Brain (tissue), 1 donor: Measurements from ENCODE around the genes HOMER3, SUGP1, MAU2, ZNF682 and ZNF90.

DNA sequence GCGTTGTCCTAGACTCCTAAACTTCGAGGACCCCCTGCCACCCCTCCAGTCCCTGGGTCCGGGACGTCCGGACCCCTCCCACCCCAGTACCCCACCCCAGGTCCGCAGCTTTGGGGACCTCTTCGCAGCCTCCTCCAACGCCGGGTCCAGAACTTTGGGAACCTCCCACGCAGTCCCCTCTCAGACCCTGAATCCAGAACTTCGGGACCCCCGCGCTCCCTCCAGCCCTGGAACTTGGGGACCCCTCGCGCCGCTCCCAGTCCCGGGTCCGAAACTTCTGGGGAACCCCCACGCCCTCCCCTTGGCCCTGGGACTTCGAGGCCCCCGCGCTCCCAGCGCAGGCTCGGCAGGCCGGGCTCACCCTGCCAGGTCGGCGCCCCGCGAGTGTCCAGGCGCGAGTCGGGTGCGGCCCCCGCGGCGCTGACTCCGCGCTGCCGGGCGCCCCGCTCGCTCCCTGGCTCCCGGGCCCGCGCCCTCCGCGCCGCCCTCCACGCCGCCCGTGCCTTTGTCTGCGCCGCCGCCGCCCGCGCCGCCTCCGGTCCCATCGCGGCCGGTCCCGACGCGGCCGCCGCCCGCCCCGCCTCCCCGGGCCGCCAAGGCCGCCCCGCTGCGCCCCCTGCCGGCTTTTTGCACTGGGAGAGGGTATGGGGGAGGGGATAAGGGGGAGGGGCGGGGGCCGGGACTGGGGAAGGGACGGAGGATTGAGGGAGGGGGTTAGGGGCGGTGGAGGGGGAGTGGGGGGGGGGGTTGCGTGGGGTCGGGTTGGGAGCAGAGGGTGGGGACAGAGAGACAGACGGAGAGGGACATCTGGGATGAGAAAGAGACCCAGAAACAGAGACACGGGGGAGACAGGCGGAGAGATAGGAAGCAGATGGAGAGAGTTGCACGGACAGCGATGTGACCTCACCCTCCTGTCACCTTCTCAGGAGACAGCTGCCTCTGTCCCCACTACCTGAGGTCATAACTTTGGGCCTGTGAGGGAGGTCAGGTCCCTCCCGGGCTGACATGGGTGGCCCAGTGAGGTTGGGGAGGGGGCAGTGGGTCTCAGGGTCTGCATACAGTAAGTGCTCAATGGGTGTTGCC lies at the start of gene HOMER3:
Gene HOMER3 (minus strand): TSS at position 528 of the 1,083 bp plus-strand sequence.
- RRBS: 2% methylated on average over 52 of the region's 87 CpGs

GRCh38 chr19:19026278-19026626 lies 7.1 kb downstream of the SUGP2 start:
- RRBS: no CpG with 5 or more reads among the region's 6 CpGs

- RRBS: no CpG with 5 or more reads among the region's 6 CpGs
Observed at GRCh38 chr19:19060858-19061171, 3.0 kb upstream of the SLC25A42 start.

DNA sequence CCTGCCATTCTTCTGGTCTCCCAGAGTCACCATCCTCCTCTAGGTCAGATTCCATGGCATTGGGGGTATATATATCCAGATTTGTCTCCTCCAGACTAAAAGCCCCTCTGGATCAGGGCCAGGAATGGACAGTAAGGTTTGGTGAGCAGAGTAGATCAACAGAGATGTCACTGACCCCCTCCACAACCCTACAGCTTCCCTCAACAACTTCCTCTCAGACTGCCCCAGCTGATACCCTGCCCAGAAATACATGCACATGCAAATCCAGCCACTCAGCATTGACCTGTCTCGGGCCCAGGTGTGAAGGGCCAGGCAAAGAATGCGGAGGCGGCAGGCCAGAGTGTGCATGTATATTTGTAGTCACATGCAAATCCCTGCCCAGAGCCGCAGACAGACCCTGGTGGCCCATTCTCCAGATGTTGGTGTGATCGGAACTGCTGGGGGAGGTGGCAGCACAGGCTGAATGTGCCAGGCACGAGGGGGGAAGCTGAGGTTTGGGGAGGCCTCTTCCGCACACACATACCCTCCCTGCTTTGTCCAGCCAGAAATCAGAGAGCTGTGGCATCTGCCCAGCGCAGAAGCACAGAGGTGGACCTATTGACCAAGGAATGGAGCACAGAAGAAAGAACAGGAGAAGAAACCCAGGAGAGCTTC lies 14.6 kb downstream of the MEF2B start:
- RRBS: no CpG with 5 or more reads among the region's 8 CpGs

DNA sequence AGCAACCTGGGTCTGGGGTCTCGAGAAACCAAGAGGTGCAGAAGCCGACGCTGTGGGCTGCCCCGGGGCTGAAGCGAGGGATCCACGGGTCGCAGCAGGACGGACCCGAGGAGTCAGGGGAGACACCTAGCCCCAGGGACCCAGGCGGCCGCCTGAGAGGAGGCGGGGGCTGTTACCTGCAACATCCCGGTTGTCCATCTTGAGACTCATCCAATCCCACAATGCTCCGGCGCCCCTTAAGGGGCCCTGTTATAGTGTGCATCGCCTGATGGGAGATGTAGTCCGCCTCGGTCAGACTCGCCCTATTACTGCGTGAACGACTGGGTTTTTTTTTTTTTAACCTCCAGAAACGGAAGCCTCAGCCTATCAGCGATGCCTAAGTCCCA lies at the start of gene SUGP1:
Gene SUGP1 (minus strand): TSS at position 223 of the 386 bp plus-strand sequence.
- RRBS: 14% methylated on average over 2 of the region's 23 CpGs

DNA sequence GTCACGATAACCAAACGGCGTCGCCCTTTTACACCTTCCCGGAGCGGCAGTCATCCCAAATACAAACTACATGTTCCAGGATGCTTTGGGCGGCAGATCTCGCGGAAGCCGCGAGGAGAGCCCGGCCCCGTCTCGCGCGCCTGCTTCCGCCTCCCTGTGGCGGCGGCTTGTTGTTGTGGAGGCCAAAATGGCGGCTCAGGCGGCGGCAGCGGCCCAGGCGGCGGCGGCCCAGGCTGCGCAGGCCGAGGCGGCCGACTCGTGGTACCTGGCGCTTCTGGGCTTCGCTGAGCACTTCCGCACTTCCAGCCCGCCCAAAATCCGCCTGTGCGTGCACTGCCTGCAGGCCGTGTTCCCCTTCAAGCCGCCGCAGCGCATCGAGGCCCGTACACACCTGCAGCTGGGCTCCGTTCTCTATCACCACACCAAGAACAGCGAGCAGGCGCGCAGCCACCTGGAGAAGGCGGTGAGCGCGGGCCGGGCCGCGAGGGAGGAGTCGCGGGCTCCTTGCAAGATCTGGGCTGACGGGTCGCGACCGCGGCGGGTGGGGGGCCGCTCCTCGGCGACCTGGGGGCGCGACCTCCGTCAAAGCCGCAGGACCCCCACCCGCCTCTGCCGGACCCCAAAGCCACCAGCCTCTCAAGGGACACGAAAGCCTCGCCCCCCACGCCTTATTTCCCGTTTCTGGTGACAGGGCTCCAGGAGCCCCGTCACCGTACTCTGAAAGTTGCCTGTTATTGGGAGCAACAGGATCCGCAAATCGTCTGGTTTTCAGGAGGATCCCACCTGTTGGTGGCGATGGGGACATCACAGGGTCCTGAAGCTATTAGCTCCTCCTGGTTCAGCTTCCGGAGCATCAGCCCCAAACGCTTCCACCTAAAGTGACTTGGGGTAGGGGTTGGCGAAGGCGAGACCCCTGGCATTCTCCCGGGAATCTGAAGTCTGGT lies at the start of gene MAU2:
Gene MAU2 (plus strand): TSS at position 157 of the 944 bp plus-strand sequence.
- RRBS: 3% methylated on average over 13 of the region's 84 CpGs

DNA sequence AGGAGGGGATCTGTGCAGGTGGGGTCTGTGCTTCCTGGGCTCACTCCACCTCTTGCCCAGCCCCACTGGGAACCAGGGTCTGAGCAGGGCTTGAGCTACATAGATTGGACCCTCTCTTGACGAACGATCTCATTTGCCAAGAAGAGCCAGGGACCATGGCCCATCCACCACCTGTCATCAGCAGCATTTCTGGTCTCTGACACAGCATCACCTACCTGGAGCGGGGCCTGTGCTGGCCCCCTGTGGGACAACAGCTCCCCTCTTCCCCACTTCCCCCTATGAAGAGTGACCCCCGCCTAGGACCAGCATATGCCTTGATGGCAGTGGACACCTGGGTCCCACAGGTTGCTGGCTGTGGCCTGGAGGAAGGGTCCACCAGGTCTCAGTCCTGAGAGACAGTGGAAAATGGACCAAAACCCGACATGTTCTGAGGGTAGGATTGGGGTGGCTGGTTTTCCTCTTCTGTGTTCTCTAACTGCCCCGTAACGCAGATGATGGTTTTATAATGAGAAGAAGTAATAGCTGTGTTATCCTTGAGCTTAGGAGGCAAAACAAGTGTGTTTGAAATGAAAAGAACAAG lies 26.1 kb downstream of the MAU2 start:
- RRBS: no CpG with 5 or more reads among the region's 7 CpGs

GRCh38 chr19:19357871-19358560 lies 37.4 kb downstream of the MAU2 start:
- RRBS: no CpG with 5 or more reads among the region's 15 CpGs

DNA sequence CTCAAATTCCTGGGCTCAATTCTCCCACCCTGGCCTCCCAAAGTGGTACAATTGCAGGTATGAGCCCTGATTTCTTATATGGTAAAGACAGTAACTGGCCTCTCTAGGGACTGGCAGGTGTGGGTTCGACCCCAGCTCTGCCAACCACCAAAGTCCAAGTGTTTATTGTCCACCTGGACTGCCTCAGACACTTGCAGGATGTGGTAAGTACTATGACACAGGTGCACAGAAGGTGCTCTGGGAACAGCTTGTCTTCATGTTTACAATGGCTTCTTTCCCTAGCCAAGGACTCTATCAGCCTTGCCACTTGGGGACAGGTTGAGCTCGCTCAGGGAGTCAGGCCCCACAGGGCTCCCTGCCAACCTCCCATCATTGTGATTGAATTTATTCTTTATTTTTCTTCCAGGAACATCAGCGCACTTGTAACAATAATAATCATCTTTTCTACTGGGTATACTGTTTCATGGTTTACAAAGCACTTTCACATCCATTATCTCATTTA lies 24.5 kb upstream of the GATAD2A start:
- RRBS: no CpG with 5 or more reads among the region's 3 CpGs

DNA sequence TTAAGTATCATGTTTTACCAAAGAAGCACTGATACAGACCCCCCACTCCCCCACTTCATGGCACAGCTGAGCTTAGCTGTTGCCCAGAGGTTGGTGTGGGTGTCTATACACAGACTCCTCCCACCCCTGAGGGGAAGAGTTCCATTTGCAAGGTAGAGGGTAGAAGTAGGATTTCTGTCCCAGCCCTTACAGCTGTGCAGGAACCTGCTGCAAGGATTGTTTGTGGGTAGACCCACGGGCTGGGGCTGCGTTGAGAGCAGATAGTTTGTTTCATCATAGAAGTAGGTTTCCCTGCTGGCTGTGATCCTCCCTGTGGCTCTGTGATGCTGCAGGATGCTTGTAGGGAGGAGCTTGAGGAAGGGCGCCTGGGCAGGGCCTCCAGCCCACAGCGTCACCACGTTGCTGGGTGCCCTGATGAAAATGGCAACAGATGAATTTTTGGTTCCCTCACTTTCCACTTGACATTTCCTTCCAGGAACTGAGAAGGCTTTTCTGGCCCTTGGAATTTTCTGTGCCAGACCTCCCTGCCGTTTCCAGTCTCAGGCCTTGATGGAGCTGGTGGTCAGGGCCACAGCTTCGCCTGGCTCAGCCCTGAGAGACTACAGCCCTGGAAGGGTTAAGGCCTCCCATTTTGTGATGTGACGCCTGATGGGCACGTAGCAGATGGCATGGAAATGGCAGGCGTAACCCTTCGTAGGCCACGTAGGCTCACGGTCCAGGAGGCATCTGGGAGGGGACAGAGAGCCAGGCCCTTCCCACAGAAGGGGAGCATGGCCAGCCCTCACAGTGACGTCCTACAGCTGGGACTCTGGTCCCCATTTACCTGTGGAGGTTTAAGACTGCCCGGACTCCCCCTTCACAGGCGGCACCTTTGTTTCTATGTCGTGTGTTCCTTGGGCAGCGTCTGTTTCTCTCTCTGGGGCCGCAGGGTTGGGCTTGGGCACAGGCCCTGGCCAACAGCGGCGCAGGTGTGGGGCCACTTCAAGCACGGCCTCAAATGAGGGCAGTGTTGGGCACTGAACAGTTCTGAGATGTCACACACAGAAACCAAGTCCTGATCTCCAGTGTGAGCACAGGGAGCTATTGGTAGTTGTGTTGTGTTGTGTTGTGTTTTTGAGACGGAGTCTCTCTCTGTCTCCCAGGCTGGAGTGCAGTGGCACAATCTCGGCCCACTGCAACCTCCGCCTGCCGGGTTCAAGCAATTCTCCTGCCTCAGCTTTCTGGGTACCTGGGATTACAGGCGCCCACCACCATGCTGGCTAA lies 42.3 kb downstream of the GATAD2A start:
- RRBS: no CpG with 5 or more reads among the region's 27 CpGs

DNA sequence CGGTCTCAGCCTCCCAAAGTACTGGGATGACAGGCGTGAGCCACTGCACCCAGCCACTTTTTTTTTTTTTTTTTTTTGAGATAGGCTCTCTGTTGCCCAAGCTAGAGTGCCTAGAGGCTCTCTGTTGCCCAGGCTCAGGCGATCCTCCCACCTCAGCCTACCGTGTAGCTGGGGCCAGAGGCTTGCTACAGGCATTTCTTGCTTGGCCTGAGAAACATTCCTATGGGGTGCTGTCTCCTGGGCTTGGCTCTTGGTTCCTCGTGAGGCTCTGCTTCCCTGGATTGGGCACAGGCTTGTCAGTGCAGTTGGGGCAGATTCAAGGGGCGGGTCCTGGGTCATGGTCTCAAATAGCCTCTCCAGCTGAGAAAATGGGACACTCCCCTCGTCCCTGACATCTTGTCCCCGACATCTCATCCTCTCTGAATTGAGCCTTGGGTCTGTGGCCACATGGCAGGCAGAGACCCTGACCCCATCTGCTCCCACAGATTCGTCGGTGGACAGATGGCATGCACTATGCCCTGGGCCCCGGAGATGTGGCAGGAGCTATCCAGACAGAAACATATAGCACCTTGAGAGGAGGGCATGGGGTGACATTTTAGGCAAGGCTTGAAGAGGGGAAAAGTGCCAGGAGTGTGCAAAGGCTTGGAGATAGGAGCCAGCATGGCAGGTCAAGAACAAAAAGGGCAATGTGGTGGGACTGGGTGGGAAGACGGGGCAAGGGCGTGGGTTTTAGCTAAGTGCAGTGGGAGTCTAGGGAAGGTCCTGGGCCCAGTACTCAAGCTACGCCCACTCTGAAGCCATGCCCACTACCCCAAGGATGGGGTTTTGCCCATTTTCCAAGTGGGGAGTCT lies 4.8 kb downstream of the TSSK6 start:
- RRBS: no CpG with 5 or more reads among the region's 14 CpGs

DNA sequence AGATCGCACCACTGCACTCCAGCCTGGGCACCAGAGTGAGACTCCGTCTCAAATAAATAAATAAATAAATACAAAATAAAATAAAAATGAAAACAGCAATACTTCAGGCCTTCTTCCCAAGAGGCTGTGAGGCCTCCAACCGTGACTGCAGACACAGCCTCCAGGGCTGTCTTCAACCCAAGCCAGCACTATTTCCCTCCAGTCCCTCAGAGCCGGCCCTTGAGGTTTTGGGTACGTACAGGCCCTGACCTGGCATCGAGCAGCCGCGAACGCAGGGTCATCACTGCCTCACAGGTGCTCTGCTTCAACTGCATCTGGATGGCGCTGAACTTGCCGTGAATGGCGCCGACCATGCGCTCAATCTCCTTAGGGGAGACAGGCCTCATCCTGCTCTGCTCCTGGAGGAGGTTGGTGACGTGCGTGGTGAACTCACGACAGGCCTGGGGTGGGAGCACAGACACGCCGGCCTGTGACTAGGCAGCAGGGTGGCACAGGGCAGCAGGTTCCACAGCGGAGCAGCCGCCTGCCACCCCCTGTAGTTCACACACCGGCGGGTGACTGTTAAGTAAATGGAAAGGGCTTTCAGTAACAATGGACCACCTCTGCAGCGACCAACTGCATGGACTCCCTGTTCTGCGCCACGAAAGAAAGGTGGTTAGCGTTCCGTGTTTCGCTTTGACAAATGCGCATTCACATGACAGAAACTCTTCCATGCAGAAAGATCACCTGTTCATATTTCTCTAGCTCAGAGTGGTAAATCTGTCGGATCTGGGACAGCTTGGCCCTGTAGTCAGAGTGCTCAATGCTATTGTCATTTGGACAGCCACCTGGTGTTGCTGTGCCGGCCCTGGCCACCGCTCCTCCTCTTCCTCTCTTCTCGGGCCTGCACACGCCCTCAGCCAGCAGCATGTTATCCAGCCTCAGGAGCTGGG lies 32.1 kb downstream of the CILP2 start:
- RRBS: 88% methylated on average over 3 of the region's 35 CpGs

DNA sequence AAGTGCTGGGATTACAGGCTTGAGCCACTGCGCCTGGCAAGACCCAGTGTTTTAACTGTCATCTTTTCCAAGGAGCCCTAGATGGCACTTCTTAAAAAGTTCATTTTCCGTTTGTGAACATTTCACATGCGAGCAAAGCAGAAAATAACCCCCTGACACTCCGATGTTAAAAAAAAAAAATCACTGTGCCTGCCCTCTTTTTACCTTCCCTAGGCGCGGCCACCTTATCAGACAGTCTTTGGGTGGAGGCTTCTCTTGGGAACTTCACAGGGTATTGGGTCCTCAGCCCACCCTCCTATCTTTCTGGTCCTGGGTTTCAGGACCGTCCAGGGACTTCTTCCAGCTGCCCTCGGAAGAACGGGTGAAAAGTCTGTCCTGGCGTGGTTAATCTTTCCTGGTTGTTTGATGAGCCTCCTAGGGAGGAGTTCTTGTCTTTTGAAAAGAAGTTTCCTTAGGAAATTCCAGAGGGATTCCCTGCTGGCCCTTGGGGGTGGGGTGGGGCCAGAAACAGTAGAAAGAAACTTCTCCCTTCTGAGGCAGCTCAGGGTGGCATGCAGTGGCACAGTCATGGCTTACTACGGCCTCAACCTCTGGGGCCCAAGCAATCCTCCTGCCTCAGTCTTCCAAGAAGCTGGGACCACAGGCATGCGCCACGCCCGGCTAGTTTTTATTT lies 1.2 kb downstream of the ZNF101 start:
- RRBS: no CpG with 5 or more reads among the region's 14 CpGs

- RRBS: 2% methylated on average over 16 of the region's 52 CpGs
Observed at GRCh38 chr19:20038568-20039903, at the start of gene ZNF682. ZNF682 (minus strand) TSS chr19:20039505.

GRCh38 chr19:20077618-20078574 lies at the start of gene ZNF90:
ZNF90 (plus strand) TSS chr19:20078000.
- RRBS: no CpG with 5 or more reads among the region's 33 CpGs

DNA sequence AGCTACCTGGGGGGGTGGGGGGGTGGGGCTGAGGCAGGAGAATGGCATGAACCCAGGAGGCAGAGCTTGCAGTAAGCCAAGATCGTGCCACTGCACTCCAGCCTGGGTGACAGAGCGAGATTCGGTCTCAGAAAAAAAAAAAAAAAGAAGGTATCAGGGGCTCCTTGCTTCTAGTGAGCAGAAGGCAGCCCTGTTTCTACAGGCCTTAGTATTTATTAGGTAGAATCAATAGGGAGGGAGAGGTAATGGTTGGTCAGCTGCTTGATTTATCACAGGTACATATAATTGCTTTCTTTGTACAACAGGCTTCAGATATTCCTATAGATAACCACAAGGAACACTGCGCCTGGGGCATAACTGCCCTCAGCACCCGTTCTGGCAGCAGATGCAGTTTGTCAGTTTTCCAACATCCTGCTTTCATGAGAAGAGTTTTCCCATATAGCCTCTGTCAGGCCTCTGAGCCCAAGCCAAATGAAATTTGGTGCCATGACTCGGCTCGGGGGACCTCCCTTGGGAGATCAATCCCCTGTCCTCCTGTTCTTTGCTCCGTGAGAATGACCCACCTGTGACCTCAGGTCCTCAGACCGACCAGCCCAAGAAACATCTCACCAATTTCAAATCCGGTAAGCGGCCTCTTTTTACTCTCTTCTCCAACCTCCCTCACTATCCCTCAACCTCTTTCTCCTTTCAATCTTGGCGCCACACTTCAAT lies 12.4 kb upstream of the ZNF486 start:
- RRBS: no CpG with 5 or more reads among the region's 12 CpGs

DNA sequence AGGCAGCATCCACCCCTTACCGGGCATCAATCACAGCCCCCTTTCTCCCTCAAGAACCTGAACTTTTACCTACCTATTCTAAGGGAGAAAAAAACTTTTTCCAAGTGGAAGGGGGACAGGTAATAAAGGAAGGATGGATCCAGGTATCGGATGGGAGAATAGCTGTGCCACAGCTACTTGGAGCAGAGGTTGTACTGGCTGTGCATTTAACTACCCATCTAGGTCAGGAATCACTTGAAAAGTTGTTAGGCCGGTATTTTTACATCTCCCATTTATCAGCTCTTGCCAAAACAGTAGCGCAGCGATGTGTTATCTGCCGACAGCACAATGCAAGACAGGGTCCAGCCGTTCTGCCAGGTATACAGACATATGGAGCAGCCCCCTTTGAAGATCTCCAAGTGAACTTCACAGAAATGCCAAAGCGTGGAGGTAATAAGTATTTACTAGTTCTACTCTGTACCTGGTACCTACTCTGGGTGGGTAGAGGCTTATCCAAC lies 80.3 kb downstream of the ZNF486 start:
- RRBS: no CpG with 5 or more reads among the region's 8 CpGs

GRCh38 chr19:20248267-20248883 lies 81.4 kb downstream of the ZNF486 start:
- RRBS: no CpG with 5 or more reads among the region's 4 CpGs

DNA sequence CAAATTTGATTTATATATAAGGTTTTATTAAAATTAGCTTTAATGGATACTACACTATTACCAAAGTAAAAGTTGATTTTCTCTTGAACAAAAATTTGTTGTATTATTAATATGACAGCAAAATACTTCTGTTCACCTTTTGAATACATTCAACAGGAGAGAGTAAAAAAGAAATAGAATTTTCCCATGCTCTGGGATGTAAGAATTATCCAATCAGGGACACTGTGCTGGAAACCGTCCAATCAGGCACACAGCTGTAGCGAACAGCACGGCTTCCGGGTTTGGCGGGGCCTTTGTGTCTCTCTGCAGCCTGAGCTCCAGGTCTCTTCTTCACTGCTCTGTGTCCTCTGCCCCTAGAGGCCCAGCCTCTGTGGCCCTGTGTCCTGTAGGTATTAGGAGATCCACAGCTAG lies 92.8 kb downstream of the ZNF737 start:
- RRBS: no CpG with 5 or more reads among the region's 5 CpGs

GRCh38 chr19:20610927-20612189 lies 45.8 kb upstream of the ZNF737 start:
- RRBS: no CpG with 5 or more reads among the region's 19 CpGs